Gallbladder (tissue), 1 donor: ENCODE results near the genes NOP9, CIDEB, LTB4R and GZMH.

DNA sequence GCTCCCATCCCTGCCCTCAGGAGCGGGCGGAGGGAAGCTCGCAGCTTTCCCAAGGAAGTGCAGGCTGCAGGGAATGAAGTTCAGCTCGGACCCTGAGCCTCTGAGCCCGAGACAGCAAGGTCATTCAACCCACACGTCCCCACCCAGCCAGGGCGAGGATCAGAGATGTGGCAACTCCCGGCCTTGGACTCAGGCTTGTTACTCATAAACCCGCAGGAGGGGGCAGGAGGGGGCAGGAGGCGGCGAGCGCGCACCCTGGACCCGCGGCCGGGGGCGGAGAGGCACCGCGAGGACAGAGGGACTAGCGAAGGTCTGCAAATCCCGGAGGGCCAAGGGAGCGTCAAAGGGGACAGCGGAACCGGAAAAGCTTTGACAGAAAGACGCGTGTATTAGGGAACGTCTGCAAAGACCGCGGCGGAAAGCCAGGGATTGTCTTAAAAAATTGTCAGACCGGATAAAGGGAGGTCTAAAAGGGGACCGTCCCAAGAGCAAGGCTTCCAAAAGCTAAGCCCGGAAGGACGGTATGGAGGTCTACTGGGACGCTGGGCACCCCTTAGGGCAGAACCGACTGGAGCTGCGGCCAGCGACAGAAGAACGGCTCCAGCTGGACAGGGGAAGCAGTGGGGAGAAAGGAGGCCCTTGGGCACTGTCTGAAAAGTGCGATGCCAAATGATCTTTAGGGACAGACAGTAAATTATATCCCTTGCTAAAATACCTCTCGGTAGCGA, 593 bp upstream of the DCAF11 start:
- PRO-cap = bidirectional peak, plus-strand start at position 264 of the sequence, minus-strand start at position 342 of the sequence; bidirectional peak, plus-strand start outside the sequence, minus-strand start at position 596 of the sequence

DNA sequence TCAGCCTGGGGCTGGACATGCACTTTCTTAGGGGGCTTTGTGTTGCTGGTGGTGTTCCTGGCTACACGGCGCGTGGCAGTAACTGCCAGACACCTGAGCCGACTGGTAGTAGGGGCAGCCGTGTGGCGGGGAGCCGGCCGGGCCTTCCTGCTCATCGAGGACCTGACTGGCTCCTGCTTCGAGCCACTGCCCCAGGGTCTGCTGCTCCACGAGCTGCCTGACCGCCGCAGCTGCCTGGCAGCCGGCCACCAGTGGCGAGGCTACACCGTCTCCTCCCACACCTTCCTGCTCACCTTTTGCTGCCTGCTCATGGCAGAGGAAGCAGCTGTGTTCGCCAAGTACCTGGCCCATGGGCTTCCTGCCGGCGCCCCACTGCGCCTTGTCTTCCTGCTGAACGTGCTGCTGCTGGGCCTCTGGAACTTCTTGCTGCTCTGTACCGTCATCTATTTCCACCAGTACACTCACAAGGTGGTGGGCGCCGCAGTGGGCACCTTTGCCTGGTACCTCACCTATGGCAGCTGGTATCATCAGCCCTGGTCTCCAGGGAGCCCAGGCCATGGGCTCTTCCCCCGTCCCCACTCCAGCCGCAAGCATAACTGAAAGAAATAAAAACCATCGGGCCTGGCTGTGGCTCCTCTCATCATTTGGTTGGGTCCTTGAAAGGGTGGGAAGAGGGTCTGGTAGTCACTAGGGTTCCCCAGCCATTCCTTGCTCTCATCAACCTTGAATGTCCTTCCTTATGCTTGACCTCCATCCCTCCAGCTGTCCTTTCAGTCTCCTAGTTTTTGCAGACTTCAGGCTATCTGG, 2.0 kb downstream of the FITM1 start:
- PRO-cap = no peak

GRCh38 chr14:24181071-24181851, 7.4 kb downstream of the IPO4 start:
- PRO-cap = no peak

DNA sequence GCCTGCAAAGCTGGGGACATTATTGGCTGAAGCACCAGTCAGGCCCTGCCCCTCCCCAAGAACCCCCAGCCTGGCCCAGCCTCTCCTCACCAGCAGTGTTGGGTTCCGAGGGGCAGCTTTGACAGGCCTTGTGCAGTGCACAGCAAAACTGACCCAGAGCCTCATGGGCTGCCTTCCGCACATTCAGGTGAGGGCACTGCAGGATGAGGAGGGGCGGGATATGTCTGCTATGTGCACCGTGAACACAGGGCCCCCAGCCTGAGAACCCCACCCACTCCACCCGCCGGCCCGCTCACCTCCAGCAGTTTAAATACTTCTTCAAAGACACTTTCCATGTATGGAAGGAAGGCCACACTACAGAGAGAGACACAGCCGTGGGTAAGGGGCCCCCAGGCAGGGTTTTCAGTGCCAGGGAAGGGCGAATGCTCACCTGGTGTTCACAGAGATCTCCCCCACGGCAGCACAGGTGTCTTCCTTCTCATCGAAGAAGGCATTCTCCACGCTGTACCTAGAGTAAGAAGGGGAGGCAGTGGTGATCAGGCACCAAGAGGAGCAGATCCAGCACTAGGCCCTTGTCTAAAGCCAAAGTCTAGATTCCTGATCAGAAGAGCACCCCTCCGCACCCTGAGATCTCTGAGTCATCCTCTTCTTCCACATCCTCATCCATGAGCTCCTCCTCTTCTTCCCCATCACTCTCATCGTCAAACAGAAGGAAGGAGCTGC, 5.3 kb downstream of the IPO4 start:
- PRO-cap = no peak

DNA sequence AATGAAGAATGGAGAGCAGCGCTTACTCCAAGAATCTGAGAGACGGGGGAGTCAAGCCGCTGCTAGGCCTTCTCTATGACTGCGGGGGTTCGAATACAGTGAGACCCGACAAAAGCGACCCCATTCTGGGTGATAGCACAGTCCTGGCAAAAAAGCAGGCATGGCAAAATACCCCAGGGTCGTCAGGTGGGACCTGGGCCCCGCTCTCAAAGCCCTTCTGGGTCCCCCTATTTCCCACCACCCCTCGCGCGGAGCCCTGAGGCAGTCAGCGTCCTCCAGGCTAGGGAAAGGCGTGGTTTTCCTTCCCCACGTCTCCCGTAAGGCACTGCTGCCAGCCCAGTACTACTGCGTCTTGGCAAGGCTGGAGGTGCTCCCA, 306 bp downstream of the NEDD8 start:
- PRO-cap = no peak

GRCh38 chr14:24257922-24258860, 4.8 kb downstream of the TGM1 start:
- PRO-cap = no peak

GRCh38 chr14:24259827-24260265, 3.1 kb downstream of the TGM1 start:
- PRO-cap = no peak

DNA sequence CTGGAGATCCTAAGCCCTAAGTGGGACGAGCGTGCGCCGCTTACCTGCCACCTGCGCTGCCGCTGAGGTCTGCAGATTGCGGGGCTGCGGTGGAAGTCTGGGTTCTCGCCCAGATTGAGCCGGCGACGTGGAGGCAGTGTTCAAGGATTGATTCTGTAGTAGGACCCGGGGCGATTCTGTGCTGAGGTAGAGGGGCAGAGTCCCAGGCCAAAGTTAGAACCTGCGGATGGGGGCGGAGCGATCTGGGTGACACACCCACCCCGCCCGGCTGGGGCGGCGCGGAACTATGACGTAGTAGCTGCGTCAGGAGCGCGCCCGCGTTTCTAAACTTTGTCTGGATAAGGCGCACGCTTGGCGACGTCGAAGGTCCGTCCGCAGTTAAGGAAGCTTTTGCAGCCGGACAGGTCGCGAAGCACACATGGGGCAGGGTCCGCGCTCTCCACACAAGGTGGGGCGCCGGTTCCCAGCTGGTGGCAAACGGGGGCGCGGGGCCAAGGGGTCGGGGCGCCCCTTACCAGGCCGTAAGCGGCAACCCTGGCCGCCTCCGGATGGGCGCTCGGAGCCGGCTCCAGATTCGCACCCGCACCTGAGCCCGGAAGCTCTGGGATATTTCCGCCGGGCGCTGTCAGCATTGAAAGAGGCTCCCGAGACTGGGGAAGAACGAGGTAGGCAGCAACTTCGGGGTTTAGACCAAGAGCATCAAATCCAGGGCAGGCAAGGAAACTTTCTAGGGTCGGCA, at the start of gene NOP9:
Gene NOP9, plus strand, starts transcription at position 314 of the 739 bp plus-strand sequence.
- PRO-cap = bidirectional peak, plus-strand start at position 326 of the sequence, minus-strand start at position 215 of the sequence

DNA sequence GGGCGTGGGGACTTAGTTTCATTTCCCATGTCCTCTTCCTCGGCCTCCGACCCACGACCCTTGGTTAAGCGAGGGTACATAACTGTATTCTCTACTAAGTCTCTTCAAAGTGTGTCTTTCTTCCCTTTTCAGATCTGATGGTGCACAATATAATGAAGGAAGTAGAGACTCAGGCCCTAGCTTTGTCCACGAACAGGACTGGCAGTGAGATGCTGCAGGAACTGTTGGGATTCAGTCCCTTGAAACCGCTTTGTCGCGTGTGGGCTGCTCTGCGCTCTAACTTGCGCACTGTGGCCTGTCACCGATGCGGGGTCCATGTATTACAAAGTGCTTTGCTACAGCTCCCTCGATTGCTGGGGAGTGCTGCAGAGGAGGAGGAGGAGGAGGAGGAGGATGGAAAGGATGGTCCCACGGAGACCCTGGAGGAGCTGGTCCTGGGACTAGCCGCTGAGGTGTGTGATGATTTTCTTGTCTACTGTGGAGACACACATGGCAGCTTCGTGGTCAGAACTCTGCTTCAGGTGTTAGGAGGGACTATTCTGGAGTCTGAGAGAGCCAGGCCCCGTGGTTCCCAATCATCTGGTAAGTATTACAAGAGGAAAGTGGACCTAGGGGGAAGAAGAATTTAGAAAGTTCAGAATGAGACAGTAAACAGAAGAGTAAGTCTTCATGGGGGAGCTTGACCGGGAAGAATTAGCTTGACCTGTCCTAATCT, 783 bp downstream of the NOP9 start:
- PRO-cap = no peak

- PRO-cap = unidirectional peak, minus-strand start at chr14:24307927
Observed at GRCh38 chr14:24307654-24308476, at the start of gene CIDEB. Gene CIDEB (minus strand): TSS chr14:24307977.

GRCh38 chr14:24310542-24311635, at the start of gene LTB4R:
Gene LTB4R (plus strand): TSS chr14:24311502.
- PRO-cap = unidirectional peak, plus-strand start at chr14:24310863; unidirectional peak, plus-strand start at chr14:24311090; bidirectional peak, plus-strand start at chr14:24311502, minus-strand start at chr14:24311139

DNA sequence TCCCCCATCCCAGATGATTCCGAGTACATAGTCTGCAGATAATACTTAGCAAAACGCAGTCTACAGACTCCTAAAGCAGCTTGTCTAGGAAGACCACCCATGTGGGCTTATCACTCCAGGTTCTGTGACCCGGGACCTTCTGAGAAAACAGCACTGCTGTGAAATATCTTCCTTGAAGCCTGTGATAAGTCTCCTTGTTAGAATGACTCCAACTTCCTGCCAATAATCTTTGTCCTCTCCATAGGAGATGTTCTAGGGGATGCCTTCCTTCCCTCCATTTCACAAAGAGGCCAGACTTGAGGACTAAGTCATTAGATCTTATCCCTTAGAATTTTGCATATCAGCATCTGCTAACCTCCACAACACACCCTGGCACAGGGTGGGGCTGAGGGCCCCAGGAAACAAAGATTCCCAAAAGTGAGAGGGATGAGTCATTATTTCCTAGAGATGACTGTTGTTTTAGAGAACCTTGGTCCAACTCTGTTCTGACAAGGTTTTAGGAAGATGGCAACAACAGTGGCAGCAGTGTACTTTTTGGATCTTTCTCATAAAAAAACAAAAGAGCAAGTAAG, 5.9 kb downstream of the LTB4R start:
- PRO-cap = no peak

DNA sequence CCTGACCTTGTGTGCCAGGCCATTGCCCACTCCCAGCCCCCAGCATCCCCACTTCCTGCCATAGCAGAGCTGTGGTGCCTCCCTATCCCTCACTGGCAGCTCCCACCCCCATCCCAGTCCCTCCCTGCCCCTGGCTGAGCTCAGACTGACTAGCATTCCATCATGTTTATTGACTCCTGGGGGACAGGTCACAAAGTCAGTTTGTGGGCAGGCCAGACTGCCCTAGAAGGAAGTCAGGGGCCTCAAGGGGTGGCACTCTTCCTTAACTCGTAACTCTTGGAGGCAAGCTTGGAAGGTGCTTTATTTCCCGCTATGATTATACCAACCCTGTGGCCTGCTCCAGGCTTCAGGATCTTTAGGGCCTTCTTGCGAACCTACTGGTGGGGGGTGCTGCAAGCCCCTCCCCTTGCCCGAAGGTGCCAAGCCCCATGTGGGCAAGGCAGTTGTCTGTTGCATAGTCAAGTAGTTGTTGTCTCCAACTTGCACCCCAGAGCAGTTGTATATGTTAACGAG, 1.1 kb upstream of the ADCY4 start:
- PRO-cap = no peak

DNA sequence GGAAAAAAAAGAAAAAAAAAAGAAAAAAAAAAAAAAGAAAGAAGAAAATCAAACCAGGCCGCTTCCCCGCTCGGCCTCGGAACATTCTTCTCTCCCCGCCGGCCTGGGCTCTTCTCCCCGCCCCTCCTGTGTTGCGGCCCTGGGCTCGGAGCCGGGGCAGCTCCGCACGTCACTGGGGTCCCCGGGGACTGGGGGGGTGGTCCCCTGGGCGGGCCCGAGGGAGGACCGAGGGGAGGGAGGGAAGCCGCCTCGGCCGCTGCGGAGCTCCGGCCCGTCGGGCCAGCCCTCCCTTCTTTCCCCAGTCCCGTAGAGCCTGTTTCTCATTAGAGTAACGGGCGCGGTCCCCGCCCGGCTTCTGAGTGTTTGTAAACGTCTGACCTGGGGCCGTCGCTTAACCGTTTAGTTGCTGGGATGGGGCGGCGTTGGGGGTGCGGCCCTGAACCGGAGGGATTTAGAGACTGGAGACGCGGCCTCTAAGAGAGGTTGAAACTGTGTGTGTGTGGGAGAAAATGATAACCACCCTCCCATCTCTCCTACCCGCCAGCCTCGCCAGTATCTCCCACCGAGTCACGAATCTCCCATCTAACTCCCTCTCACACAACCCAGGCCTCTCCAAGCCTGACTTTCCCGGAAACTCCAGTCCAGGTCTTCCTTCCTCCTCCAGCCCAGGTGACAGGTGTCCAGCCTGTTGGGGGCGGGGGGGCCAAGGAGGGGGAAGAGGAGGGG, 1.3 kb upstream of the NFATC4 start:
- PRO-cap = bidirectional peak, plus-strand start at position 323 of the sequence, minus-strand start at position 107 of the sequence

DNA sequence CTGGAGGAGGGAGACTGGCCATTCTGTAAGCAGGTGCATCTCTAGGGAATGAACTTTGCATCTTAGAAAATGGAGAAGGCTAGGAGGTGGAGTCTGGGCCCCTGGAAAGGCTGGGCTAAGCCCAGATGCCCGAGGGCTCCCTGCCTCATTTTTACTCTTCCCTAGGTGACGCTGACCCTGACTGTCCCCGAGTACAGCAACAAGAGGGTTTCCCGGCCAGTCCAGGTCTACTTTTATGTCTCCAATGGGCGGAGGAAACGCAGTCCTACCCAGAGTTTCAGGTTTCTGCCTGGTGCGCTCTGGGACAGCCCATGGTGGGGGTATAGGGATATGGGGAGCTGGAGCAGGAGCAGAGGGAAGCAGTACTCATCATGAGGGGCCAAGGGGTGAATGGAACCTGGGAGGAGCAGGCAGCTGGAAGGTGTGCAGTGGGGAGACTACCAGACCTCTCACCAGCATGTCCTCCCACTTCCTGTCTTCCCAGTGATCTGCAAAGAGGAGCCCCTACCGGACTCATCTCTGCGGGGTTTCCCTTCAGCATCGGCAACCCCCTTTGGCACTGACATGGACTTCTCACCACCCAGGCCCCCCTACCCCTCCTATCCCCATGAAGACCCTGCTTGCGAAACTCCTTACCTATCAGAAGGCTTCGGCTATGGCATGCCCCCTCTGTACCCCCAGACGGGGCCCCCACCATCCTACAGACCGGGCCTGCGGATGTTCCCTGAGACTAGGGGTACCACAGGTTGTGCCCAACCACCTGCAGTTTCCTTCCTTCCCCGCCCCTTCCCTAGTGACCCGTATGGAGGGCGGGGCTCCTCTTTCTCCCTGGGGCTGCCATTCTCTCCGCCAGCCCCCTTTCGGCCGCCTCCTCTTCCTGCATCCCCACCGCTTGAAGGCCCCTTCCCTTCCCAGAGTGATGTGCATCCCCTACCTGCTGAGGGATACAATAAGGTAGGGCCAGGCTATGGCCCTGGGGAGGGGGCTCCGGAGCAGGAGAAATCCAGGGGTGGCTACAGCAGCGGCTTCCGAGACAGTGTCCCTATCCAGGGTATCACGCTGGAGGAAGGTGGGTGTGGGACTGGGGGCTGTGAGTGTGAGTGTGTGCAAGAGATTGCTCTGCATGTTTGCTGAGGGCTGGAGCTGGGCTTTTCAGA, 8.2 kb downstream of the NFATC4 start:
- PRO-cap = no peak

DNA sequence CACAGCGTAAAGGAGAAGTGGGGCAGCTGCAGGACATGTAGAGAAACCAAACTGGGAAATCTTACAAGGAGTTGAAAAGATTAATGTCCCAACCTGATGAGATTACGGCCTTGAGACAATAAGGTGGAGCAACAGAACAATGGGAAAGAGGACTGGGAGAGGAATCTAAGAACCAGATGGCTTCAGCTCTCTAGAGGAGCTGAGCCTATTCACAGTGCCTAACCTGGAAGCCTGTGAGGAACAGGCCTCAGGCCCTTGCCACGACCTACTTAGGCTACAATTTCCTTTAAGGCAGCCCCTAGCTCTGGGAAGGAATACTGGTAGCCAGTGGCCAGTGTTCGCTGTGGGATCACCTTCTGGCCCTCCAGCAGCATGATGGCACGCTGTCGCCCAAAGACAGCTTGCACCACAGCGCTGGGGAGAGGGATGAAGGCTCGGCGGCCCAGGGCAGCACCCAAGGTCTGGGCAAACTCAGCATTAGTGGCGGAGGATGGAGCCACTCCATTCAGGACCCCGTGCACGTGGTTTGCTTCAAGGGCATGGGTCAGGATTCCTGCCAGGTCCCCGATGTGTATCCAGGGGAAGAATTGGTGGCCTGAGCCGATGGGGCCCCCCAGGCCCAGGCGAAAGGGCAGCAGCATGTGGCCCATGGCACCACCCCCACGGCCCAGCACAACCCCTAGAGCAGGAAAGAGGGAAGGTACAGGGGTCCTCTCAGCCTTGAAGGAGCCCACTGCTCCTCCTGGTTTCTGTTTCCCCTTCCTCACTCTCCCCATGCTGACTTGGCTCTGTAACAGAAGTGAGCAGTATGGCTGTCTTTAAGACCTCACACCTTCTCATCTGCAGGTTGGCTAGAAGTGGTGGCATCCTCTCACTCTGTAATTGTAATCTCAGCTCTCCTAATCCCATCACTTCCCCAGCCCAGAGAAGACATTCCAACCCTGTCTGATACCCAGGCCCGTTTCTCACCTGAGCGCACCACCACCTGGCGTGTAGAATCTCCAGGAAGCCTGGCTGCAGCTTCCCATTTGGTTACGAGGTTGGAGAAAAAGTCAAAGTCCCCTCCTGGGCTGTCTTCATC, 2.4 kb downstream of the SDR39U1 start:
- PRO-cap = no peak

DNA sequence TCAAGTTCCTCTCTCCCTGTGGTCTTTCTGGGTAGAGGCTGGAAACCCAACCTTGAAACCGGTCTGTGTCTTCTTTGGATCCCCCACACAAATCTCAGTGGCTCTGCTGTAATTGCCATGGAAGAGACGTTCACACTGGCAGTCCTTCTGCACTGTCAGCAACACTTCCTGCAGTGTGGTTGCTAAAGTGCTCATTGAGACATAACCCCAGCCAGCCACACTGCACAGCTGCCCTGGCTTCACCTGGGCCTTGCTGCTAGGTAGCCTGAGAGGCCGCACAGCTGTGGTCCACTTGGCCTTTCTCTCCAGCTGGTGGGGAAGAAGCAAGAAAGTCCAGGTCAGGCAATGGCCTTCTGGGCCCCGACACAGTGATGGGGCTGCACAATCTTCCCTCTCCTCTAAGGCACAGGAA, 2.4 kb downstream of the GZMH start:
- PRO-cap = no peak

GRCh38 chr14:24609526-24610115, at the start of gene GZMH:
Gene GZMH (minus strand): TSS chr14:24609685.
- PRO-cap = no peak

DNA sequence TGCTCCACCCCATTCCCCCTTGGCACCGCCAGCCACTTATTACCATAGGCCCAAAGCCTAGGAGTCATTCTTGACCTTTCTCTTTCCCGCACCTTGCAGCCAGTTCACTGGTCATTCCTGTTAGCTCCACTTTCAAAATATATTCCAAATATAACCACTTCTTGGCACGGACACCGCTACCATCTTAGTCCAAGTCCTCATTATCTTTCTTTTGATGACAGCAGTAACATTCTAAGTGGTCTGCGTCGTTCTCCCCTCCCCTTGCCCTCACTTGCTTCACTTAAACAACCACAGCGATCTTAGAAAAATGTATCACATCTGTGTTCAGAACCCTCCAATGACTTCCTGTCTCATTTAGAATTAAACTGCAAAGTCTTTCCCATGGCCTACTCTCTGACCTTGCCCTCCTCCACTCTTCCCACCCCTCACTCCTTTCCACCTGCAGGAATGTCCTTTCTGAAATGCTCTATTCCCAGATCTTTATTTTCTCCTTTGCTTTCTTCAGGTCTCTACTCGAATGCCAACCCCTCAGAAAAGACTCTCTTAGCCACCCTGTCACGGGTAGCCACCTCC, 45.7 kb upstream of the GZMB start:
- PRO-cap = no peak

DNA sequence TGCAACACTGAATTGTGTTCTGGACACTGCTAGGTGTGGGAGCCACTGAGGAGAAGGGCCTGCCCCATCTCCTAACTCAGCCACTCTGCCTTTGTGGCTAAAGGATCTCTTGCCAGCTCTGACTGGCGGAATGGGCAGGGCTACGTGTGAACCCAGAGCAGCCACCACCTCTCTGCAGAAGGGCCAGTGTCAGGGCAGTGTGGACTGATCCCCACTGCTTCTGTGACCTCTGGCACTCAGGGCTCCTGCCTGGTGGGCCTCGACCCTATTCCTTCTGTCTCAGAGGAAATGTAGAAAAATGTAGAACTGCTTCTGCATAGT, 46.6 kb upstream of the GZMB start:
- PRO-cap = no peak